ENCODE results near the gene SIVA1.

DNA sequence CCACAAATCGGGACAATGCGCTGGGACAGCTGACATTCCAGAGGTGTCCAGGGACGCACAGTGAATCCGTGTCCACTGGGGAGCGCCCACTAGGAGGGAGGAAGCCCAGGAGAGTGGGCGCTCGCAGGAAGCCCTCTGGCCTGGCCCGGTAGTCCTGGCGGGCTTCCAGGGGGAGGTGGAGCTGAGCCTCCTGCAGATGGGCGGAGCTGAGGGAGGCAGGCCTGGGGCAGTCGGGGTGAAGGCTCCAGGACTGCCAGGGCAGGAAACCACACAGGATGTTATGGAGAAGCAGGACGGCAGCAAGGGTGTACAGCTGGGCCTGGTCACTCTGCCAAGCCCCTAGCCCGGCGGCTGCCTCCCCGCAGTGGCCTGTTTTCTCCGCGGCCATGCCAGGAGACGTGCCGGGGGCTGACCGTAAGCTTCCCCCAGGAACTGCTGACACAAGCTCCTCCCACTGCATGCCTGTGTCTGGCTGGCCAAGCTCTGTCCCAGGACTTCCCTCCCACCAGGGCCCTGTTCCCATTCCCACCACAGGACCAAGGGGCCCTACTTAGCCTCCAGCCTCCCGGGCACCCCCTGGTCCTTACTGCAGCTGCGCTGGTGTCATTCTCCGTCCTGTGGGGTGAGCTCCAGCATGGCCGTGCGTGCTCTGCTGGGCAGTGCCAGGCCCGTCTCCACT, 143.4 kb upstream of the C14orf180 start:
- PRO-cap, 2 experiments: no peak in any of the 2 experiments

GRCh38 chr14:104577022-104577400, 2.6 kb upstream of the C14orf180 start:
- PRO-cap, 2 experiments: no peak in any of the 2 experiments

DNA sequence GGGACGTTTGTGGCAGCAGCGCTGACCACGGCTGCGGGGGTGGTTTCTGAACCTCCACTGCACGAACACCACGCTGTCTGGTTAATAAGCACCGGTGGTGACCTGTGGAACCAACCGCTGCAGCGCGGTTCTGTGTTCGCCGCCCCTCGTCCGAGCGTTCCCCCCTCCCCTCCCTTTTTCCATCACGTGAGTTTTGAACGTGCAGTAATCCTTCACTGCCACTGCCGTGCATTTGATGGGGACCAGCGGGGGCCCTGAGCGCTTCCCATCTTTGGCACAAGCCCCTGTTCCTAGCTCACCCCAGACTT, 6.4 kb upstream of the ADSS1 start:
- PRO-cap, 2 experiments: no peak in any of the 2 experiments

DNA sequence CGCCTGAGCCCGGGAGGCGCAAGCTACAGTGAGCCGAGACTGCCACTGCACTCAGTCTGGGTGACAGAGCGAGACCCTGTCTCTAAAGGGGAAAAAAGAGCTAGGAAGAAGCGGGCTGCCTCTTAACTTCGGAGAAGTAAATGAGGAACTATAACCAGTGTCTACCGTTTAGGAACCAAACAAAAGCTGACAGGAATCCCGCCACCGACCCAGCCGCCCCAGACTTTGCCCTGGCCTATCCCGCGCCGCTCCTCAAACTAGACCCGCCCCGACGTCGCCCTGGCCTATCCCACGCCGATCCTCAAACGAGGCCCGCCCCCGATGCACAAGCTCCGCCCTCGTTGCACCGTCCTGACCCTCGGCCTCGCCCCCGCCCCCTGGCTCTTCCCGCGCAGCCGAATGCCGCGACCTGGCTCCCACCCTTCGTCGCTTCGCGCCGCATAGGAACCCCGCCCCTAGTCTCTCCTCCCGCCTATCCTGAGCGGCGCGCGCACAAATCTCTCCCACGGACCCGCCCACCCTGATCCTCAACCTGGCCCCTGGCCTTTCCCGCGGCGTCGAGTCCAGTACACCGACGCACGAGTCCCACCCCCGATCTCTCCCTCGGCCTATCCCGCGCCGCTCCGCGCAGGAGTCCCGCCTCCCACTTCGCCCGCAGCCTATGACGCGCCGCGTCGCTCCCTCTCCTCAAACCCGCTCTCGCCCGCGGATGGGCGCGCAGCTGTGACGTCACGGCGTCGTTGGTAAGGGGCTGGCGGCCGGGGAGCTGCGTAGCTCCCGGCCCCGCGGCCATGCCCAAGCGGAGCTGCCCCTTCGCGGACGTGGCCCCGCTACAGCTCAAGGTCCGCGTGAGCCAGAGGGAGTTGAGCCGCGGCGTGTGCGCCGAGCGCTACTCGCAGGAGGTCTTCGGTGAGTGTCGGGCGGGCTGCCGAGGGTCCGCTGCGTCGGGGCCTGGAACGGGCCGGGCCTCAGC, at the start of gene SIVA1:
SIVA1 (plus strand) TSS at position 737 of the 973 bp plus-strand sequence.
- PRO-cap, 2 experiments: peak in 2 of 2 experiments; most common plus-strand start position 746 of the sequence (in 2); most common minus-strand start position 181 of the sequence (in 2)

DNA sequence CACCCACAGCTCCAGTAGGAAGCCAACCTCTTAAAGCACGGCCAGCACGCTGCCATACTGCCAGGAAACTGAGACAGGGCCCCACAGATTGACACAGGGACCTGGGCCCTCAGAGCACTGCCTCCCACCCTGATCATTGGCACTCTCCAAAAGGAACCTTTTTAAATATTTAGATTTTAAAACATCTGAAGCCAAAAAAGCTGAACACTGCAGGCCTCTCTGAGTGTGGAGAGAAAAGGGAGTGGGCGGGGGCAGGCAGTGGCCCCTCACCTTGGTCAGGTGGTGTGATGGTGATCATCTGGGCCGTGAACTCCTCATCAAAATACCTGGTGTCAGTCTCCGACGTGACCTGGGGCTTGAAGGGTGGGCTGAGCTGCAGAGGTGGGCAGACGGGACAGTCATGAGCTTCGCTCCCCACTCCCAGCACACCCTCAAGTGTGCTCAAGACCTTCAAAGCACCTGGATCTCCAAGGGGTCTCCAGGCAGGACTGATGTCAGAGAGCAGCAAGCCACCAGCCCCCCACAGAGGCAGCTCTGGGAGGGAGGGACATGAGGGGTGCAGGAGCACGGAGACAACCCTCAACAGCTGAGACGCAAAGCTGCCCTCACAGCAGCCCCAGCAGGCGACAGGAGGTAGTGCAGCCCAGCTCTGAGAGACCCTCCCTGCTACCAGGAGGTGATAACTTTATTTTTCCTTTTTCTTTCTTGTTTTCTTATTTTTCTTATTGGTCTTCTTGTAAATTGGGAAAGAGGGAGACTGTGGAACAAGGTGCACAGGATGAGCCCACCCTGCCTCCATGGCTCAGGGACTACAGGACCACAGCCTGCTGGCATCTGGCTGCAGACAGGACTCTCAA, 17.8 kb downstream of the SIVA1 start:
- PRO-cap, 2 experiments: no peak in any of the 2 experiments

DNA sequence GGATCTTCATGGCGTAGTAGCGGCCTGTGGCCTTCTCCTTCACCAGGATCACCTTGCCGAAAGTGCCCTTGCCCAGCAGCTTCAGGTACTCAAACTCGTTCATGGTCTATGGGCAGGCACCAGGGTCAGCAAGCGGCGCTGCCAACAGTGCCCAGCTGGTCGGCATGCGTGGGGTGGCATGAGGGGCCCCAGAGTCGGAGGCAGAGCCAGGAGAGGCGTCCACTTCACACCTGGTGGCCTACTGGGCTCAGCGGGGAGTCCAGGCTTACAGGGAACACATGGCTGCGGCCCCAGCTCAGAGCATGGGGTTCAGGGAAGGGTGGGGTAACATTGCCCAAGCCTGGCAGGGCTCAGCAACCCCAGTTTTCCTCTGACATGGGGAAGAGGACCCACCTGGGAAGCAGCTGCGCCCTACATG, 20.4 kb downstream of the AKT1 start:
- PRO-cap, 2 experiments: no peak in any of the 2 experiments

DNA sequence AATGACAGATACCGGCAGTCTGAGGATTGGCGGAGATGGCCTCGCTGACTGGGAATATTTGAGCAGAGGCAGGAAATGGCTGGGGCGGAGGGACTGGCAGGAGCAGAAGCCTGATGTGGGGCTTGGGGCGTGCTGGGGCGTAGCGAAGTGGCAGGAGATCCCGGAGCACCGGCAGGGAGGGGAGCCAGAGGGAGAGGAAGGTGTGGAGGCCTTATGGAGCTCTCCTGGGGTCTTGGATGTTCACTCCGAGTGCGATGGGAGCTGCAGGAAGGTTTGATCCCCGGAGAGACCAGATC, 24.8 kb downstream of the ZBTB42 start:
- PRO-cap, 2 experiments: no peak in any of the 2 experiments

- PRO-cap, 2 experiments: no peak in any of the 2 experiments
Measured at GRCh38 chr14:104857021-104857639, 7.9 kb upstream of the CEP170B start.

- PRO-cap, 2 experiments: no peak in any of the 2 experiments
Measured at GRCh38 chr14:104894379-104894654, 29.2 kb downstream of the CEP170B start.

GRCh38 chr14:104899021-104899246, 25.7 kb upstream of the PLD4 start:
- PRO-cap, 2 experiments: no peak in any of the 2 experiments

- PRO-cap, 2 experiments: no peak in any of the 2 experiments
Measured at GRCh38 chr14:104977080-104977483, 1.1 kb downstream of the AHNAK2 start.

- PRO-cap, 2 experiments: no peak in any of the 2 experiments
Measured at GRCh38 chr14:105050128-105050897, 14.9 kb downstream of the GPR132 start.

- PRO-cap, 2 experiments: peak in 2 of 2 experiments; most common plus-strand start chr14:105067599 (in 1); most common minus-strand start chr14:105067409 (in 1)
Measured at GRCh38 chr14:105067274-105068067, 2.2 kb upstream of the GPR132 start.

DNA sequence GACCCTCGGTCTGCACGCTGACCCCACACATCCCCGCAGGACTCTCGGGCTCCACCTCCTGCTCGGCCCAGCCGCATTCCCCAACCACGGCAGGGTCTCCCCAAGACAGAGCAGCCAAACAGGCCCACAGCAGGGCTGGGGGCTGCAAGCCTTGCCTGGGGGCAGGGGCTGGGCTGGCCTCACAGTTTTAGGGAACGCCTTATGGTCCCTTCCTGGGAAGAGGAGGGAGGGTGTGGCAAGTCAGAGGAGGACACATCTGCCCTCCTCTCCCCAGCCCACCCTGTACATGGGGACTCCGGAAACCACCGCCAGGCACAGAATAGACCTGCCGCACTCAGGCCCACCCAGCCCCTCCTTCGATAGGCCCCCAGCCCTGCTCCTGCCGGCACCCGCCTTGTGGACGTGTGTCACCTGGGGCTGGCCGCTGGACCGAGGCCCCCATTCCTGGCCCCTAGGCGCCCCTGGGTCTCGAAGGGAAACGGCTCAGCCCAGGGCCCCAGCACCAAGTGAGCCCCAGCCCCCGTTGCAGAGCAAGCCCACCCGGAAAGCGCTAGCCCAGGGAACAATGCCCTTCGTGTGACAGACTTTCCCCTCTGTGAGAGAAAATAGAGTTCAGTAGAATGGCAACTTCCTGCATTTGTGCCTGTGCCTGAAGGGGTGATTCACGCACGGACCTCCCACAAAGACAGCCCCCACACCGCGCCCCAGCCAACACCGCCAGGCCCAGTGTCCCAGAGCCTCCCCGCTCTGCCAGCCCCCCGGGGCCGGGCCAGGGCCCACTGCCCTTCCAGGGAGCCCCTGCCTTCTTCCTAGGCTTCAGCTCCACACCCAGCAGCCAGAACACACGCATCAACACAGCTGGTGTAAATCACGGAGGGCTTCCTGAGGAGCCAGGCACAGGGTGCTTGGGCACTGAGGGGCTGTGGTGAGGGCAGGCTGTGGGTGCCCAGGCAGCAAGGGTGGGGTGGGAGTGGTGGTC, 12.0 kb upstream of the NUDT14 start:
- PRO-cap, 2 experiments: no peak in any of the 2 experiments

DNA sequence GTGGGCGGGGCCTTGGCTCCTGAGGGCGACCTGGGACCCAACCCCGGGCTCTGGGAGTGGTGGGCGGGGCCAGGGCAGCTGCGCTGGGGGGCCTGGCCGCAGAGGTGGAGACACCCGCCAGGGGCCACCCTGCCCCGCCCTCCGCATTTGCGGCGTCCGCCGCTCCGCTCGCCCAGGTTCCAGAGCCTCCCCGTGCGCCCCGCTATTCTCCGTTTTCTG, 556 bp upstream of the BRF1 start:
- PRO-cap, 2 experiments: peak in 1 of 2 experiments; most common plus-strand start position 146 of the sequence (in 1)

DNA sequence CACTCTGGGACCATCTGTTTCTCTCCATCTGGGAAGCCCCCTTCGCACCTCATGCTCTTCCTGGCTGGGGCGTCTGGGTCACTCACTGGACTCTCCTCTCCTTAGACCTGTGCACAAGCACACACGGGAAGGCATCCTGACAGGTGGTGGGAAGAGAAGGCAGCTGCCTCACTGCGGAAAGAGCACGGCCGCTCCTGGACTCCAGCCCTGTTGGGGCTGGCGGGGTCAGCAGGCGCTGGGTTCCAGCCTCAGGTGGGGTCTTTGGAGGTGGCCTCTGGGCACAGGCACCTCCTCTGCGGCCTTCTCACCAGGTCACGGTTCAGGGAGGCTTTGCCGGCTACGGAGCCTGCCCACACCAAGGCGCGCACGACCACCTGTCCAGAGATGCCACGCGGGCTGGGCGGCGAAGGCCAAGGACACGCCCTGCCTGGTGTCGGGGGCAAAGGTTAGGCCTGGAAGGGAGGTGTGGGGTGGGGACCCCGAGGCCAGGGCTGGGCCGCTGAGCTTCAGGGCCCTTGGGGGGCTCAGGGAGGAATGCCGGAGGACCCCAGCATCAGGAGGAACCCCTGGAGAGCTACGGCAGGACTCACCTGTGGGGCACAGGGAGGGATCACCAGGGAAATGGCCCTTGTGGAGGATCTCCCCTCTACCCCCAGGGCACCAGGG, 520 bp upstream of the MTA1 start:
- PRO-cap, 2 experiments: no peak in any of the 2 experiments

GRCh38 chr14:105465506-105466226, 9.0 kb upstream of the CRIP2 start:
- PRO-cap, 2 experiments: no peak in any of the 2 experiments

DNA sequence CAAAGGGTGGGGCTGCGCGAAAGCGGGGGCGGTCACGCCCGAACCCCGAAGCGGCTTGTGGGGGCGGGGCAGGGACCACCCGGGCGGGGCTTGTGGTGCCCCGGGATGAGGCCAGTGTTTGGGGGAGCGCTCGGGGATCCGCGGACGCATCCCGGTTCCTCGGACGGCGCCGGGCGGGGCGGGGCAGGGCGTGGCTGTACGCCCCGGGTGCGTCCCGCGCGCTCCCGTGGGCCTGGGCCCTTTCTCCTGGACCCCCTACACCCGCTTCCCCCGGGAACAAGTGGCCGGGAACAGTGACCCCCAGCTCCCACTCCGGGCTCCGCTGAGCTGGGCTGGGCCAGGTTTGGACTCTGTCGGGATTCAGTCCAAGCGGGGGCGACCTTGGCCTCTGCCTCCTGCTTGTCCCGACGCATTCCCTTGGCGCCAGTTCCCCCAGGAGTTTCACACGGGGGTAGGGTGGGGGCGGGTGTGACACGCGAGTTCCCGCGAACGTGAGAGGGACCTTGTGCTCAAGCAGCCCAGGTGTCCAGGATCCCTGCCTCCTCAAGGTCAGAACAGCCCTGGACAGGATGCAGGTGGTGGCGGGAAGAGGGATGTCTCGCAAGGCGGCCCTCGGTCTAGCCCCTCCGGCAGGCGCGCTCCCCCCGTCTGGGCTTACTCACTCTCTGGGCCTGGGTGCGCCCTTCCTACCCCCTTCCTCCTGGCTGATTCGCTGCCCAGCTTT, 613 bp downstream of the CRIP2 start:
- PRO-cap, 2 experiments: peak in 2 of 2 experiments; most common plus-strand start position 117 of the sequence (in 1); most common minus-strand start position 650 of the sequence (in 2)

GRCh38 chr14:105646125-105646600, 119.8 kb downstream of the TMEM121 start:
- PRO-cap, 2 experiments: no peak in any of the 2 experiments

GRCh38 chr14:105747671-105748616, 221.6 kb downstream of the TMEM121 start:
- PRO-cap, 2 experiments: no peak in any of the 2 experiments